Measurements from ENCODE around the genes ZNF282 and ZNF212.

- PRO-cap = no peak
- RRBS = no CpG with 5 or more reads among the region's 9 CpGs
These were observed 76.8 kb downstream of the EZH2 start for GRCh38 chr7:148806896-148807997.

DNA sequence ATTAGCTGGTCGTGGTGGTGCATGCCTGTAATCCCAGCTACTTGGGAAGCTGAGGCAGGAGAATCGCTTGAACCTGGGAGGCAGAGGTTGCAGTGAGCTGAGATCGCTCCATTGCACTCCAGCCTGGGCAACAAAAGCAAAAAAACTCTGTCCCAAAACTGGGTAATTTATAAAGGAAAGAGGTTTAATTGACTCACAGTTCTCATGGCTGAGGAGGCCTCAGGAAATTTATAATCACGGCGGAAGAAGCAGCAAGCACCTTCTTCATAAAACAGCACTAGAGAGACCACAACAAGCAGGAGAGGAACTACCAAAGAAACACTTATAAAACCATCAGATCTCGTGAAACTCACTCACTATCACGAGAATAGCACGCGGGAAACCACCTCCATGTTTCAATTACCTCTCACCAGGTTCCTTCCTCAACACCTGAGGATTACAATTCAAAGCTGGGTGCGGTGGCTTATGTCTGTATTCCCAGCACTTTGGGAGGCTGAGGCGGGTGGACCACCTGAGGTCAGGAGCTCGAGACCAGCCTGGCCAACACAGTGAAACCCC, 48.5 kb downstream of the PDIA4 start:
- PRO-cap = no peak
- RRBS = no CpG with 5 or more reads among the region's 12 CpGs

DNA sequence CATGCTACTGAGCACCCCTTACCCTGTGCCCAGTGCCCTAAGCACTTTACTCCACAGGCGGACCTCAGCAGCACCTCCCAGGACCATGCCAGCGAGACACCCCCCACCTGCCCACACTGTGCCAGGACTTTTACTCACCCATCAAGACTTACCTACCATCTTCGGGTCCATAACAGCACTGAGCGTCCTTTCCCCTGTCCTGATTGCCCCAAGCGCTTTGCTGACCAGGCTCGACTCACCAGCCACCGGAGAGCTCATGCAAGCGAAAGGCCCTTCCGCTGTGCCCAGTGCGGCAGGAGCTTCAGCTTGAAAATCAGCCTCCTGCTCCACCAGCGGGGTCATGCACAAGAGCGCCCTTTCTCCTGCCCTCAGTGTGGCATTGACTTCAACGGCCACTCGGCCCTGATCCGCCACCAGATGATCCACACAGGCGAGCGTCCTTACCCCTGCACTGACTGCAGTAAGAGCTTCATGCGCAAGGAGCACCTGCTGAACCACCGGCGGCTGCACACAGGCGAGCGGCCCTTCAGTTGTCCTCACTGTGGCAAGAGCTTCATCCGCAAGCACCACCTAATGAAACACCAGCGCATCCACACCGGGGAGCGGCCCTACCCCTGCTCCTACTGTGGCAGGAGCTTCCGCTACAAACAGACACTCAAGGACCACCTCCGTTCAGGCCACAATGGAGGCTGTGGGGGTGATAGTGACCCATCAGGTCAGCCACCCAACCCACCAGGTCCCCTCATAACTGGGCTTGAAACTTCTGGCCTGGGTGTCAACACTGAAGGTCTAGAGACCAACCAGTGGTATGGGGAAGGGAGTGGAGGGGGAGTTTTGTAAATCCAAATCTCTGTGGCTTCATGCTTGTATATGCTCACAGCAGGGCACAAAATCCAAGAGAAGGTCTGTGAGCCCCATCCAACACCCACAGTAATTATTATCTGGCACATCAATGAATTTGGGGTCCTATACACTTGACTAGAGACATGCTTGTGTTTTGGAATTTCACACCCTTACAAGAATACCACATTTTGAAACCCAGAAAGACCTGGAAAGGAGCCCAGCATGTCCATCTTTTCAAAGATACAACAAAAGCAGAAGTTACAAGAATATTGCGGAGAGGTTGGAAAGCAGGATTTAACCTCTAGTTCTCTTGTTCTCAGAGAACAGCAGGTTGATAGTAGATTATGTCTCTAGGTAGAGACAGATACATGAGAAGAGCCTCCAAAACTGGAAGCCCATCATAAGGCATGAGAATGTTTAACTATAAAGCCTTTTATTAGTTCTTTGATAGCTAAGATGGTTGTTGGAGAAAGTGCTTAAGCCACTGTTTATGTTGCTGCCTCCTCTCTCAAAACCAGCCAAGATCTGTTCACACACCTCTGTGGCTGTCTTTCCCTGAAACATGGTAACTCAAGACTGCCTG, 15.9 kb upstream of the ZNF282 start:
- PRO-cap = no peak
- RRBS = 97% methylated on average over 6 of the region's 29 CpGs

- PRO-cap = bidirectional peak, plus-strand start at chr7:149195546, minus-strand start at chr7:149195355; bidirectional peak, plus-strand start at chr7:149195965, minus-strand start at chr7:149195954
- RRBS = 2% methylated on average over 58 of the region's 101 CpGs
These were observed at the start of gene ZNF282 for GRCh38 chr7:149195067-149196225. Gene ZNF282, plus strand, starts transcription at chr7:149195546.

DNA sequence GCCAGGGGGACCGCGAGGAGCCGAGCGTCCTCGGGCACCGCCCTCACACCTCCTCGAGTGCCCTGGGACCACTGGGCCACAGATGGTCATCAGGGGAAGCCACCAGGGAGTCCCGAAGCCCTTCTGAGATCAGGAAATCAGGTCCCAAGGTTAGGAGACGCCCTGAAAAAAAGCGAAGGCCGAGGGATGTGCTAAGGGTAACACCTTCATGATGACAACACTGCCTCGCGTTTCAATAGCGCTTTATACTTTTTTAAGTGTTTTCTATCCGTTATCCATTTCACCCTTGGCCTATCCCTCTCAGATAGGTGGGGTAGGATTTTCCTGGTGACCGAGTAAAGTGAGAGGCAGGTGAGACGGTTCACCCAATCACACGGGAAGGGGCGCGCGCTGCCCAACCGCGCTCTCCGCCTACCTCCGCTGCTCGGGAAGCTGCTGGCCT, 14.6 kb upstream of the ZNF212 start:
- PRO-cap = no peak
- RRBS = no CpG with 5 or more reads among the region's 26 CpGs

DNA sequence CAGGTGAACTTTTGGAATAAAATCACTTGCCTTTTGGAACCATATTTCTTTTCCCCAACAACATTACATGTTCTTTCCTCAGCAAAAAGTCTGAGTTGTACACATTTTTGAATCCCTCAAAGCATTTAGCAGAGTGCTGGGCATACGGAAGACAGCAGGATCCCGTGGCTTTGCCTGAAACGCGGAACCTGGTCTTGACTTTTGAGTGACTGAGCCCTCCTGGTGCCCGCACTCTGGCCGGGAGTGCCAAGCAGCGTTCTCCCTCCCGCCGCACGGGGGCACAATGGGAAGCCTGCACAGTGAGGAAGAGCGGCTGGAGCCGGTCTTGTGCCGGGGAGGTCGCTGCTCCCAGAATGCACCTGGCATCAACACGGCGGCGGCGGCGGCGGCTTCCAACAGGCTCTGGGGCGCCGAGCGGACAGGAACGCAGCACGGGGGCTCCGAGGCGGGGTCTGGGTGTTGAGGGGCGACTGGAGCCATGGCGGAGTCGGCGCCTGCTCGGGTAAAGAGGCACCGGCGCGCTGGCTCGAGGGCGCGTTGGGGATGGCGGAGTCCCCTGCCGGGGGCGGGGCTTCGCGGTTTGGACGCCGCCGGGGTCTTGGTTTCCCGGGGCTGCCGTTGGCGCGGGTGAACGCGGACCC, at the start of gene ZNF212:
Gene ZNF212 (plus strand): TSS at position 351 of the 641 bp plus-strand sequence.
- PRO-cap = bidirectional peak, plus-strand start at position 351 of the sequence, minus-strand start at position 176 of the sequence
- RRBS = 3% methylated on average over 14 of the region's 52 CpGs

- PRO-cap = no peak
- RRBS = no CpG with 5 or more reads among the region's 17 CpGs
These were observed 93.4 kb downstream of the ZNF783 start for GRCh38 chr7:149355066-149356214.

DNA sequence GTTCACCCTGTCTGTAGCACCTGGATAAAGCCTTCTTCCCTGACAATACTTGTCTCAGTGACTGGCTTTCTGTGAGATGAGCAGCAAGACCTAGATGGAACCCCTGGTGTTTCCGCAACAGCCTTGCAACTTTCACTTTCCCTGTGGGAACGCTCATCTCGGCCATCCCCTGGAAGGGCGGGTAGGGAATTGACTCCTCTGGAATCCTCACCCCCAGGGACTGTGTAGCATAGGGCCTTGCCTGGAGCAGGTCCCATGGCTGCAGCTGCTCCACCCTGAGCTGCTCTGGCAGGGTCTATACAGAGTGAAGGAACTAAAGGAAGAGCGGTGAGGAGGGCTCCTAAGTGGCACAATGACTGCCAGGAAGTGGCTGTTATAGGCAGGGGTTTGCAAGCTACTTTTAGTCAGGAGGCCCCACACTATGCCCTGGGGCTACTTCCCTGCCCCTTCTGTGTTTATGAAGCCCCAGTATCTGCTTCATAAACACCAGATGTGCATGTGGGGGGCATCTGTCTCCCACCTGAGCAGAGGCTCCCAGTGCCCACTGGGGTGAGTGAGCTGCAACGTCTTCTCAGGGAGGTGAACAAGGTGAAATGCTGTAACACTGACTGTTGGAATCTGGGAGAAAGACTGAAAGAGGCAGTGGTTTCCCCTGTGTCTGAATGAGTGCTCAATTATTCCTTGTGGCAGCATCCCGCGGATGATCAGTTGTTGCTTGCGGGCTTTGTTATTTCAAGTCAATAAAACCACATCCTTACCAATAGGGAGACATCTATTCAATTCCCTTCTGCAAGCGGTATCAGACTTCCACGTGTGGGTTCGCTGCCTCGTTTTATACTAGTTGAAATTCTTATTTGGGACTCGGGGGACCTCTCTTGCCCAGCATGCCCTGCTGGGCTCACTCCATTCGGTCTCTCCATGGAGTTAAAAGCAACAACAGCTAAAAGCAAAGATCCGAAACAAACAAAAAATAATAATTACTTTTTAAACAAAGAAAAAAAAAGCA, 51.1 kb upstream of the ZNF746 start:
- PRO-cap = no peak
- RRBS = no CpG with 5 or more reads among the region's 16 CpGs

DNA sequence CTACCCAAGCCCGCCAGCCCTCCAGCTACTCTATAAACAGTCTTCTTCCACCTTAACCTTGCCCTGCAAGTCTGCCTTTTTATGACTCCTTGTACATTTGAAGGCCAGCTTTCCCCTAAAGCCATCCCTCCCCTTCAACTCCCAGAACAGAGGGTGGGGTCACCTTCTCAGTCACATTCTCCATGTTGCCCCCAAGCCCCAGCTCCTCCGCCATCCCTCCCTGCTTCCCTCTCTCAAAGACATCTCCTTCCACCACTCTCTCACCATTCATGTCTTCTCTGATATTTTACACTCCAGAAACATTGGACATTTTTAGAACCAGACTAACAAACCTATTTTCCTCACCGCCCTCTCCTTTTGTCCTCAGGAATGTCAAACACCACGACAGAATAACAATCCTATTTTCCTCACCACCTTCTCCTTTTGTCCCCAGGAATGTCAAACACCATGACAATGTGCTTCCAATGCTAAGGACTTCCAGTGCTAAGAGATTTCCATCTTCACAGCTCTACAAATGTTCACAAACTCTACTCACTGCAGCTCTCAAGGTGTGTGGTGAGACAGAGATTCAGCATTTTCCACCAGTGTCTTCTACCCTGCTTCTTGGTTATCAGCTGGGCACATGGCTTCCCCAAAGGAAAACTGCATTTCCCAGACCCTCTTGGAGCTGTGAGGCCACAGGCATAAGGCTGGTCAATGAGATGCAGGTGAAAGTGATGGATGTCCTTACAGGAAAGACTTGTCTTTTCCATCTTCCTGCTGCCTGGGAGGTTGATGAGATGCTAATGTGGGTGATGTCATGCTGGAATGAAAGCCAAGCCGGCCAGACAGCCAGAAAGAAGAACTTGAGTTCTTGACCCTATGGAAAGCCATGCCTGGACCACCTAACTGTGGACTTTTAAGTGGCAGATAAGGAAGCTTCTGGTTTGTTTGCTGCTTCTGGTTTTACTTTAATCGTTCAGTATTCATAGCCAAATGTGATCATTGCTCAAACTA, 85.1 kb upstream of the ZNF746 start:
- PRO-cap = no peak
- RRBS = no CpG with 5 or more reads among the region's 6 CpGs

GRCh38 chr7:149596643-149597429, 99.2 kb upstream of the ZNF746 start:
- PRO-cap = no peak
- RRBS = no CpG with 5 or more reads among the region's 10 CpGs

DNA sequence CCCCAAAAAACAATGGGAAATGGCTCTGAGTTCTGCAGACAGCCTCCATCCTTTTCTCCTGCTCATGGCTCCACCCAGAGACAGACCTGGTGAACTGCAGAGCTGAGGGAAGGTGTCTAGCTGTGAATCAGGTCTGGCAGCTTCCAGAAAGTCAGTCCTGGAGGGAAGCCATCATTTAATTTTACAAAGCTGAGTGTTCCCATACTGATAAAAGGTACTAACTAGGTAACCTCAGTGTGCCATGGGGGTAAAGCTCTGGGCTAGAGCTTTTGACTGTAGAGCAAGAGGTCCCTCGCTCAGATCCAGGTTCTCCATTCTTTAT, 101.4 kb upstream of the ZNF746 start:
- PRO-cap = no peak
- RRBS = no CpG with 5 or more reads among the region's 1 CpG

GRCh38 chr7:149612190-149612491, 102.6 kb upstream of the KRBA1 start:
- PRO-cap = no peak
- RRBS = no CpG with 5 or more reads among the region's 3 CpGs

DNA sequence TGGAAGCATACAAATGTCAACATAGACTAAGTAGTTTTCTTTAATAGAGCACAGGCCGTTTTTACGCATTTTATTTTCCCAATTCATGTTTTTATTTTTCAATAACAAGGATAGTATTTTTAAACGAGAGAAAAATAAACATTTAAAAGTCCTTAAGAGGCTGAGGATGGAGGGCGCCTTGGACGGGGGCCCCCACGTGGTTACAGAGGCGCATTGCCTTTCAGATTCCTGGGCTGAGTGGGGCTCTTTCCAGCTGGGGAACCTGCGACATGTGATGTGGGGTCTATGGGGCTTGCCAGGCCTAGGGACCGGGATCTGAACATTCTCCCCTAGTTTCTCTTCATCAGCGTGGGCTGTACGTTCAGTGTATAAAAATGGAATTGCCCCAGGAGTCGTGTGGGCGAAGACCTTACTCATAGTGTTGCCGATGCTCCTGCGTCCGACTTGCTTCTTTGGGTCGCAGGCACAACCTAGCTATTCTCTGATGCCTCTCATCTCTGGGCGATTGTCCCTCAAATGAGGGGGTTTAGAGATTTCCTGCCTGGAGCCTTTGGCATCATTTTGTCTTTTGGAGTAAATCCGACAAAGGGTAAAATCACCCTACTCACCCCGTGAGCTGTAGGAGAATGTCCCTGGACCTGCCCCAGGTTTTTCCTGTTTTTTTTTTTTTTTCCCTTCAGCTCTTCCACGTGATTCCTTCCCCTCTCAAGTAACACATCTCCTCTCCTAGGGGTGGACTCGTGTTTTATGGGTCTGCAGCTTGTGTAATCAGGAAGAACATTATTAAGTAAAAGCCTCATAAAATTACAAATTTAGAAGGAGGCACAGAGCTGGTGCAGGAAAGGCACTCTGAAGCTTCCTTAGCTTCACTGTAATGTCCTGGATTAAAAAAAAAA, 89.0 kb upstream of the KRBA1 start:
- PRO-cap = no peak
- RRBS = no CpG with 5 or more reads among the region's 22 CpGs

DNA sequence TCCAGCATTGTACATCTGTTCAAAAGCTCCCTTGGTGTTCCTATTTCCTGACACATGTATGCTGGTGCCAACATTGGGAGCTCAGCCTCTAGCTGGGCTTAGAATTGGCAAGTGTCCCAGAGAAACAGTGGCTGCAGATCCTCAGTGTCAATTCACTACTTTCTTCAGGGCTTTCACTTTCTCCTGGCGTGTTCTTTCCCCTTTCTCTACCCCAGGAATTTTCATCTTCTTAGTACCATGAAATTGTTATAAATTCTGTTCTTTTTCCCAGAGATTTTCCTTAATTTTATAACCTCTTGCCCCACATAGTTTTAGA, 44.4 kb upstream of the KRBA1 start:
- PRO-cap = no peak
- RRBS = no CpG with 5 or more reads among the region's 1 CpG

DNA sequence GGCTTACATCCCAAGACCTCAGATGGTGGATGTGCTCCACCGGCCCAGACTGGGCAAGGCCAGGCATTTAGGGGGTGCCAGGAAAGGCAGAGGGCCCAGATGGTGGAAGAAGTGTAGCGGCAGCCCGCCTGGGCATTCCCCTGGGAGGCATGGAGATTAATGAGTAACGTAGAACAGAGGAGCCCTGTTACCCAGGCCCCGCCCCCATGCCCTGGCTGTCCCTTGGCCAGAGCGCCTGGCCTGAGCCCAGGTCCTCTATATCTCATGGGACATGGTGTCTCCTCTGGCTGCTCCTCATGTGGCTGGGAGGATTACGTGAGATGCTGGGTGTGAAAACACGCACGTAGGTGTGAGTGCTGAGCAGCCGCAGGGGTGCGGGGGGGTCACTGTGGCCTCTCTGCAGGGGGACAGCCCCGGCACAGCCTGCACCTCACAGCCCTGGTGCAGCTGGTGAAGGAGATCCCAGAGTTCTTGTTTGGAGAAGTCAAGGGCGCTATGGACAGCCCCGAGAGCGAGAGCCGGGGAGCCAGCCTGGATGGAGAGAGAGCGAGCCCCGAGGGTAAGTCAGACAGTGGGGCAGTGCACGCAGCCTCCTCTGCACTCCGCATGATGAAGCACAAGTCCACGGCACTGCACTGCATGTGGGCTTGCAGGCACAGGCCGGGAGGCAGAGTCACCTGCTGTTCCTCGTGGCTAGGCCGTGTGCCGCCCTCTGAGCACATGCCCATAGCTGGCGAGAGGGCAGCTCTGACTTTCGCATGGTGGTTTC, 5.9 kb downstream of the KRBA1 start:
- PRO-cap = no peak
- RRBS = 89% methylated on average over 5 of the region's 27 CpGs

DNA sequence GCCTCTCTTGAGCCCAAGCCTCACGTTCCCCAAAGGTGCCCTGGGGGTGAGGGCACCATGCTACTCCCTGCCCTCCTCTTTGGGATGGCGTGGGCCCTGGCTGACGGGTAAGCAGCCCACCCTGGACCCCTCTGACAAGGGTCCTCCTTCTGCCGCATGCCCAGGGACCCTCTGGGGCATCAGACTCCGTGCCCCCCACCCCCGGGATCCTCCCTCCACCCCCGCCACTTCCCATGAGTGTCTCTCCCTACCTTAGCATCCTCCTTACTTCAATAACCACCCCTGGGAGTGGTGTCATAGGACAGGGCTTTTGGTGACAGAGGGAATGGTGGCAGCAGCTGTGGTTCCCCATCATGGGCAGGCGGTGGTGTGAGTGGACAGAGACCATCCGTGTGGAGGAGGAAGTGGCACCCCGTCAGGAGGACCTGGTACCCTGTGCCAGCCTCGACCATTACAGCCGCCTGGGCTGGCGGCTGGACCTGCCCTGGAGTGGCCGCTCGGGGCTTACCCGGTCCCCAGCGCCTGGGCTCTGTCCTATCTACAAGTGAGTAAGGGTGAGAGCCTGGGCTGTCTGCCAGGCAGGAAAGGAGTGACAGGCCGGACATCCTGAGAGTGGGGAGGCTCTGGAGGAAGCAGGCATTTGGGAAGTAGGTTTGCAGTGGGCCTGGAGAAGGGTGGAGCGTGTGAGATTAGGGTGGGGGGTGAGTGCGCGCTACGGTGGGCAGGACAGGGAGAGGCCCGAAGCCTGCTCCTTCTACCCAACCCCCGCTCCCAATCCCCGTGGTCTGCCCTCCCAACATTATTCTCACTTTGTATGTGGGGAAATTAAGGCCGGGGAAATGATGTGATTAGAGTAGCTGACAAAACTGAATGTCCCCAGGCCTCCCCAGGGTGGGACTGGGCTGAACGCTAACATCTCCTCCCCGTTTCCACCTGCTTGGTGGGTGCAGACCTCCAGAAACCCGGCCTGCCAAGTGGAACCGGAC, 2.9 kb upstream of the ZNF467 start:
- PRO-cap = no peak
- RRBS = 44% methylated on average over 3 of the region's 30 CpGs

DNA sequence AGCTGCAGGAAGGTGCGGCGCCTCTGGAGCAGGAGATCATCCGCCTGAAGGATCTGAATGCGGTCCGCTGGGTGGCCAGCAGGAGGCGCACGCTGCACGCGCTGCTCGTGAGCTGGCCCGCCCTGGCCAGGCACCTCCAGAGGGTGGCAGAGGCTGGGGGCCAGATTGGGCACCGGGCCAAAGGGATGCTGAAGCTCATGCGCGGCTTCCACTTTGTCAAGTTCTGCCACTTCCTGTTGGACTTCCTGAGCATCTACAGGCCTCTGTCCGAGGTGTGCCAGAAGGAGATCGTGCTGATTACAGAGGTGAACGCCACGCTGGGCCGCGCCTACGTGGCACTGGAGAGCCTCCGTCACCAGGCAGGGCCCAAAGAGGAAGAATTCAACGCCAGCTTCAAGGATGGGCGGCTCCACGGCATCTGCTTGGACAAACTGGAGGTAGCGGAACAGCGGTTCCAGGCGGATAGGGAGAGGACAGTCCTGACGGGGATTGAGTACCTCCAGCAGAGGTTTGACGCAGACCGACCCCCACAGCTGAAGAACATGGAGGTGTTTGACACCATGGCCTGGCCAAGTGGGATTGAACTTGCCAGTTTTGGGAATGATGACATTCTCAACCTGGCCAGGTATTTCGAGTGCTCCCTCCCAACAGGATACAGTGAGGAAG, 12.2 kb upstream of the ATP6V0E2 start:
- PRO-cap = no peak
- RRBS = no CpG with 5 or more reads among the region's 32 CpGs

DNA sequence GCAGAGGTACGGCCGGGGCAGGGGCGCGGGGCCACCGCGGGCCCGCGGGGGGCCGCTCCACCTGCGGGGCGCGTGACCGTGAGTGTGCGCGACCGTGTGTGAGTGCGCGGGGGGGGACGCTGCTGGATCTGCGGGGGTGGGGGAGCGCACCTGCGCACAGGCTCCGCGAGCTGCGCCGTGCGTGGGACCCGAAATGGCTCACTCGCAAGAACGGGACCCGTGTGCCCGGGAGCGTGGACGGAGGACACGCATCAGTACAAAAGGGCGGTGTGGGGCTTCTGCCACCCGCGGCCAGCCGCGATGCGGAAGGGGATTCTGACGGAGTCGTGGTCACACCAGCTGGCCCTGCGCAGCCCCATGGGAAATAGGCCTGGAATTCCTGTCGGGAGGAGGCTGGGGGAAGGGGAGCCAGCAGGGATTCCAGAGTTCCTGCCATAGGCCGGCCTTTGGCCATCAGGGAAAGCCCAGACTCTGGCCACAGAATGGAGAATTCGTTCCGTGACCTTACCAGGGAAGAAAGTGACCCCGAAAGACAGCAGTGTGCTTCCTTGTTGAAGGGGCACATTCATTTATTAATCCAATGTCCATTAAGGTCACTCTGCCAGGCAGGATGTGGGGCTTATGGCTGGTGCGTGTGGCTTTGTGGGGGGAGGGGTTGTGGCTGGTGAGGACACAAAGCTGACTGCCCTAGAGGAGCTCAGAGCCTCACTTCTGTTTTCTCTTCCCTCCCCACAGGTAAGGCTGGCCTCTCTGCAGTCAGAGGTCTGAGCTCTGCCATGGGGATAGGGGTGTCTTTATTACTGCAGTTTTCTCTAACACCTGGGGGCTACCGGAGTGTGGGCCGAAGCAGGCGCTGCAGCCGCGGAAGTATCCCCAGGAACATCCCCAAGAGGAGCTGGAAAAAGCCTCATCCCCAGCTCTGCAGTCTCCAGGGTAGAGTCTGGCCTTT, 588 bp downstream of the REPIN1 start:
- PRO-cap = bidirectional peak, plus-strand start at position 157 of the sequence, minus-strand start at position 104 of the sequence; bidirectional peak, plus-strand start at position 435 of the sequence, minus-strand start at position 317 of the sequence
- RRBS = 4% methylated on average over 2 of the region's 55 CpGs

GRCh38 chr7:150394187-150394549, 11.3 kb upstream of the ENSG00000284691 start:
- PRO-cap = no peak
- RRBS = no CpG with 5 or more reads among the region's 3 CpGs

- PRO-cap = no peak
- RRBS = no CpG with 5 or more reads among the region's 15 CpGs
These were observed 2.7 kb upstream of the ENSG00000284691 start for GRCh38 chr7:150402568-150403376.

Data from Caco-2 (cell line).